ENCODE results near the gene CCDC102B.

DNA sequence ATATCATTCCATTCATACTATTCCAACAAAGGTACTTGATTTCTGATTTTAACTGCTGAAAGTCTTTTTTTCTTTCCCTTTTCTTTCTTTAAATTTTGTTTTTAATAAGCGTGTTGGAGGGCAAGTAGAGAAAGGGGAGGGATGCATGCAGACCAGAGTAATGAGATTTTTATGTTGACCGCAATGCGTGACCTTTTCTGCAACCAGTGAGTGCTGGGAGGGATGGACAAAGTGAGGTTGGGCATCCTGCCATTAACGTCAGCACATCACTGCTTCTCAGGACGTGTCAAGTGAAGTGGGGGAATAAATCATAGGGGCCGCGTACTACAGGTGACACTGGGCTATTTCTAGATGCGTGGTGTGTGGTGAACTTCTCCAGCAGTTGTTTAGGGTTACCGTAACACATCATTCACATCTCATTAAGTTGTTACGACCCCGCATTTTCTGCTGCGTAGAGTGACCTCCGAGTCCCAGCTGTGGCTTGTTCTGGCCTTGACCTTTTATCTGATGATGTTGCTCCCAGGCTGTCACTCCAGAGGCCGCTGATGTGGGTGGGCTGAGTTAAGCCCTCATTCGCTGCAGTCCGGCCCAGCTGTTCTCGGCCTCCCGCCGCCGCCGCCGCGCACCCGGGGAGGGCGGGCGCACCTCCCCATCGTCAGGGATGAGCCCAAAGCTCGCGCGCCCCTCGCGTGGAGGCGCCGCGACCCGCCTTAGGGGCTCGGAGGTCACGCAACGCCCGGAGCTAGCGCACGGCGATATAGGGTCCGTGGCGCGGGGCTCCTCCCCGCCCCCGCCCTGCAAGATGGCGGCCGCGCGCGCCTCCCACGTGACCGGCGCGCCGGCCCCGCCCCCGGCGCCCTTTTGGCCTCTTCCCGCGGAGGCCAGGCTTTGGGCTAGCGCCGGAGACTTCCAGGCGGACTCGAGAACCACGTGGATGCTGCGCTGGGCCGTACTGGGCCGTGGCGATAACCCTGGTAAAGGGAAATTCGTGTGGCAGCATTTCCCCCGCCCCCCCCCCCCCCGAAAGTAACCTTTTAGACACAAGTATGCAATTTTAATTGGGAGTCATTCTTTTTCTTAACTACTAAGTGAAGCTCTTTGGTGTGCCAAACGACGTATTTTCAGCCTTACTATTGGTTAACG lies 3.6 kb downstream of the ZCCHC2 start:
- RRBS, result 2% methylated on average over 28 of the region's 78 CpGs

GRCh38 chr18:62577188-62577845 lies 54.5 kb downstream of the ZCCHC2 start:
- RRBS, result no CpG with 5 or more reads among the region's 8 CpGs

GRCh38 chr18:62584156-62584488 lies 61.3 kb downstream of the ZCCHC2 start:
- RRBS, result 19% methylated on average over 4 of the region's 8 CpGs

DNA sequence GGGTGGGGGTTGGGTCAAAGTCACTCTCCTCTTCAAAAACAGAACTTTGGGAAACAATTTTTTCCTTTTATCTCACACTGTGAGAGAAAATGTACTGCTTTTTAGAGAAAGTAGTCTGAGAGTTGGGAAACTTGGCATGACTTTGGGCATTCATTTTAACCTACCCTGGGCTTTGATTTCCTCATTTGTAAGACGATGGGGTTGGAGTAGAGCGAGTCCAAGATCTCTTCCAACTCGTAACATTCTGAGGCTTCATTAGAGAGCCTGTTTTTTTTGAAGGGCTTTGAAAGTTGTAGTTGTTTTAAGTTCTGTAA lies 8.3 kb downstream of the PHLPP1 start:
- RRBS, result no CpG with 5 or more reads among the region's 3 CpGs

- RRBS, result no CpG with 5 or more reads among the region's 4 CpGs
These were observed 65.9 kb downstream of the PHLPP1 start for GRCh38 chr18:62781195-62781693.

GRCh38 chr18:62881690-62882172 lies 166.4 kb downstream of the PHLPP1 start:
- RRBS, result no CpG with 5 or more reads among the region's 3 CpGs

DNA sequence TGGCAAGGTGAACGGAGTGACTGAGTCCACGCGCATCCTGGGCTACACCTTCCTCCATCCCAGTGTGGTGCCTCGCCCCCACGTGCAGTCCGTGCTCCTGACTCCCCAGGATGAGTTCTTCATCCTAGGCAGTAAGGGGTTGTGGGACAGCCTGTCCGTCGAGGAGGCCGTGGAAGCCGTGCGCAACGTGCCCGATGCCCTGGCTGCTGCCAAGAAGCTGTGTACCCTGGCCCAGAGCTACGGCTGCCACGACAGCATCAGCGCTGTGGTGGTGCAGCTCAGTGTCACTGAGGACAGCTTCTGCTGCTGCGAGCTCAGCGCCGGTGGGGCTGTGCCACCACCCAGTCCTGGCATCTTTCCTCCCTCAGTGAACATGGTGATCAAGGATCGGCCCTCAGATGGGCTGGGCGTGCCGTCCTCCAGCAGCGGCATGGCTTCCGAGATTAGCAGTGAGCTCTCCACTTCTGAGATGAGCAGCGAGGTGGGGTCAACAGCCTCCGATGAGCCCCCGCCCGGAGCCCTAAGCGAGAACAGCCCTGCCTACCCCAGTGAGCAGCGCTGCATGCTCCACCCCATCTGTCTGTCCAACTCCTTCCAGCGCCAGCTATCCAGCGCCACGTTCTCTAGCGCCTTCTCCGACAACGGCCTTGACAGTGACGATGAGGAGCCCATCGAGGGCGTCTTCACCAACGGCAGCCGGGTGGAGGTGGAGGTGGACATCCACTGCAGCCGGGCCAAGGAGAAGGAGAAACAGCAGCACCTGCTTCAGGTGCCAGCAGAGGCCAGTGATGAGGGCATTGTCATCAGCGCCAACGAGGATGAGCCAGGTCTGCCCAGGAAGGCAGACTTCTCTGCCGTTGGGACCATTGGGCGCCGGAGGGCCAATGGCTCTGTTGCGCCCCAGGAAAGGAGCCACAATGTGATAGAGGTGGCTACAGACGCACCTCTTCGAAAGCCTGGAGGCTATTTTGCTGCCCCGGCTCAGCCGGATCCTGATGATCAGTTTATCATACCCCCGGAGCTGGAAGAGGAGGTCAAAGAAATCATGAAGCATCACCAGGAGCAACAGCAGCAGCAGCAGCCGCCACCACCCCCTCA lies 263.3 kb downstream of the PHLPP1 start:
- RRBS, result 92% methylated on average over 2 of the region's 54 CpGs

DNA sequence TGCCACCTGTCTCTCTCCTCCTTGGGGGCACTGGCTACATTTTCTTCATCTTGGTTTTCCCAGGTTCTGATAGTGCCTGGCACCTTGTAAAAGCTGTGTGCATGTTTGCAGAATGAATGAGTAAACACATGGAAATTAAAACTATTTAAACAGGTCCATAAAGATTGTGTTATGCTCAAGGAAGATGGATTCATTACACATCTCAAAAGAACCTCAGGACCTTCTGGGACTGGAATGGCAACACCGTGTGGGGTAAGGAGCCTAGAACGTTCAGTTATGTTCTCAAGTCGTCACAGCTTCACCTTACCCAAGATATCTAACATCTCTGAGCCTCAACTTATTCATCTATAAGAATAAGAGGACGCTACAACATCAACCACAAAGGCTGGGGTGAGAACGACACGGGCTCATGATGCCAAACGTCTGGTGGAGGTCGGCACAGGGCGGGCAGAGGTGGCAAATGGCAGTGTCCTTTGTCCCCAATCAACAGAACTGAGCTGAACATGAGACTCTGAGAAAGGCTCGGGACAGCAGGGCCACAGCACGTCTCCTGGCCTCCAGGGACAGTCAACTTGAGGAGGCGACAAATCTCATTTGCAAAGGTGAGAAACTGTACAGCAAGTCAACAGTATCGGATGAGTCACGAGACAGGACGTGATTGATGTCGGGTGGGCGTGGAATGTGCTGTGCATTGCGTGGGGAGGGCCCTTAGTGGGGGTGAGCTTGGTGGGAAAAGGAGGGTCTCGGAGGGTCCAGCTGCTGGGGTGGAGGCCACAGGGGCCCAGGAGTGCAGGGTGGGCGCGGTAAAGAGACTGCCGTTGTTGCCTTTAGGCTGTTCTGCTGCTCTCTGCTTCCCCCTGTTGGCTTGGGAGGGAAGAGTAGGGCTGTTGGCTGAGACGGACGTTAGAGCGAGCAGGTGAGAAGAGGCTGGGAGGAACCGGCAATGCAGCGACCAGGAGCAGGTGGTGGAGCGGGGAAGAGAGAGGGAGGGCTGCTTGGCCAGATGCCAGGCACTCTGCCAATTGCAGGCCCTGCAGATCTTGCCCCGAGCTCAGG lies 164.5 kb downstream of the BCL2 start:
- RRBS, result no CpG with 5 or more reads among the region's 29 CpGs

GRCh38 chr18:63161008-63161495 lies 158.5 kb downstream of the BCL2 start:
- RRBS, result no CpG with 5 or more reads among the region's 5 CpGs

DNA sequence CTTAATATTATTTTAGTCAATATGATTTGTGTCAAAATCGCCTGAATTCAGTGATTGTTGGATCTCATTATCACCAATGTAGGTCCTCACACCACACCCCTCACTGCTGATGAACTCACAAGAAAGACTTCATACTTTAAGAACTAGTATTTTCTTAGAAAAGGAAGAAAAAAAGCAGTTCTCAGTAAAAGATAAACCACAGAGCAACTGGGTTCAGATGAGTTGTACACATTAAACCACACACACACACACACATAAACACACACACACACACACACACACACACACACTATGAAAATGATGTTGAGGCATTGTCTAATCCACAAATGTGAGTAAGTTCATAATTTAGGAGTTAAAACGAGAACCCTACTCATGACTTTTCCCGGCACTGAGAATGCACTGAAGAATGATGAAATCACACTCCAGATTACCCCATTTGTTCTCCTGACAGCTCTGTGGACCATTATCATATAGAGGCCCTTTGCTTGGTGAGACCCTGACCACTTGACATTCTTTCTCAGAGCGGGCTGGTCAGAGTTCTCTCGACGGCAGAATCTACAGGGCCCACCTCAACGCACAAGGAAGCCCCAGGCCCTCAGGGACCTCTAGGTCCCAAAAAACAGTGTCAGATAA lies 106.2 kb downstream of the BCL2 start:
- RRBS, result no CpG with 5 or more reads among the region's 7 CpGs

- RRBS, result no CpG with 5 or more reads among the region's 4 CpGs
These were observed 47.6 kb downstream of the BCL2 start for GRCh38 chr18:63271887-63272384.

DNA sequence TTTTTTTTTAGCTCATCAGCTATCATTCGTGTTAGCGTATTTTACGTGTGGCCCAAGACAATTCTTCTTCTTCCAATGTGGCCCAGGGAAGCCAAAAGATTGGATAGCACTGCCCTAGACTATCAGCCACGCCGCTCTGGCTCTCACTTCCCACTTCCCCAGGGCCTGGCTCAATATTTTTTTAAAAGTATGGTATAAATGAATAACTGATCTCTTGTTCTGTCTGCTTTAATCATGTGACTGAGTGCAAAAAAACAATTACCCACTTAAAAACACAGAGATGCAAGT lies 12.8 kb downstream of the BCL2 start:
- RRBS, result no CpG with 5 or more reads among the region's 5 CpGs

- RRBS, result no CpG with 5 or more reads among the region's 3 CpGs
These were observed 8.9 kb downstream of the BCL2 start for GRCh38 chr18:63310536-63311161.

DNA sequence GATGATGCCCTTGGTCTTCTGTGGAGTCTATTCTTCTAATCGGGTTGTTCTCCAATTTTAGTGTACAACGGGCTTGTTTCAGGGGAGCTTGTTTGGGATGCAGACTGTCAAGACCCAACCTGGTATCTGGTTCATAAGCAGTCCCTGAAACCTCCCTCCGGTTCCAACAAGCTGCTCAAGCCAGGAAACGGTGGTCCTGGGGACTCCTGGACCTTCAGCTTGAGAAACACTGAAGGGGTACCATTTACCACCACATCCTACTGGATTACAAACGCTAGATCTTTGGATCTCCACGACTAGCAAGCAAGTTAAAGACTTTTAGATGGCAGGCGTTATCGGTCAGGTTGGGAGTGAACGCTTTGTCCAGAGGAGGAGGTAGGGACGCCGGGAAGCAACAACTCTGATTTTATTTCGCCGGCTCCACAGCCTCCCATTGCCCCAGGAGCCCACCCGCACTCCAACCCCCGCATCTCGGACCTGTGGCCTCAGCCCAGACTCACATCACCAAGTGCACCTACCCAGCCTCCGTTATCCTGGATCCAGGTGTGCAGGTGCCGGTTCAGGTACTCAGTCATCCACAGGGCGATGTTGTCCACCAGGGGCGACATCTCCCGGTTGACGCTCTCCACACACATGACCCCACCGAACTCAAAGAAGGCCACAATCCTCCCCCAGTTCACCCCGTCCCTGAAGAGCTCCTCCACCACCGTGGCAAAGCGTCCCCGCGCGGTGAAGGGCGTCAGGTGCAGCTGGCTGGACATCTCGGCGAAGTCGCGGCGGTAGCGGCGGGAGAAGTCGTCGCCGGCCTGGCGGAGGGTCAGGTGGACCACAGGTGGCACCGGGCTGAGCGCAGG lies 1.8 kb downstream of the BCL2 start:
- RRBS, result 21% methylated on average over 5 of the region's 43 CpGs

GRCh38 chr18:63356234-63356743 lies 10.7 kb downstream of the KDSR start:
- RRBS, result no CpG with 5 or more reads among the region's 5 CpGs

- RRBS, result no CpG with 5 or more reads among the region's 3 CpGs
These were observed 5.1 kb upstream of the VPS4B start for GRCh38 chr18:63427416-63427792.

DNA sequence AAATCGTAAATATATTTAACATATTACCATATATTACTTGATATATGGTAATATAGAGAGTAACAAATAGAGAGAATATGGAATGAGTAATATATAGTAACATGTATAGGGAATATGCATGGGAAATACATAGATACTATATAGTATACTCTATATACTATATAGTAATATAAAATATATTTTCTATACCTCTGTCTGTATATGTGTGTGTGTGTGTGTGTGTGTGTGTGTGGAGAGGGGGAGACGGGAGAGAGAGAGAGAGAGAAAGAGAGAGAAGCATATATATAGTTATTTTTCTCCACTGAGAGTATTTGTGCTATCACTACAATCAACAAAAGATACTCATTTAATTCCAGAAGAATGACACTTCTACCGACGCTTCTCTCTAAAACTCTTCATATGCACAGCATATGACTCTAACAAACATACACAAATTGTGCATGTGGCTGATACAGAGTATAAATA lies 295.2 kb upstream of the CDH7 start:
- RRBS, result no CpG with 5 or more reads among the region's 4 CpGs

GRCh38 chr18:68798007-68798475 lies at the start of gene CCDC102B:
CCDC102B (plus strand) TSS chr18:68798080.
- RRBS, result no CpG with 5 or more reads among the region's 2 CpGs

GRCh38 chr18:68840897-68841419 lies 43.1 kb downstream of the CCDC102B start:
- RRBS, result no CpG with 5 or more reads among the region's 4 CpGs

DNA sequence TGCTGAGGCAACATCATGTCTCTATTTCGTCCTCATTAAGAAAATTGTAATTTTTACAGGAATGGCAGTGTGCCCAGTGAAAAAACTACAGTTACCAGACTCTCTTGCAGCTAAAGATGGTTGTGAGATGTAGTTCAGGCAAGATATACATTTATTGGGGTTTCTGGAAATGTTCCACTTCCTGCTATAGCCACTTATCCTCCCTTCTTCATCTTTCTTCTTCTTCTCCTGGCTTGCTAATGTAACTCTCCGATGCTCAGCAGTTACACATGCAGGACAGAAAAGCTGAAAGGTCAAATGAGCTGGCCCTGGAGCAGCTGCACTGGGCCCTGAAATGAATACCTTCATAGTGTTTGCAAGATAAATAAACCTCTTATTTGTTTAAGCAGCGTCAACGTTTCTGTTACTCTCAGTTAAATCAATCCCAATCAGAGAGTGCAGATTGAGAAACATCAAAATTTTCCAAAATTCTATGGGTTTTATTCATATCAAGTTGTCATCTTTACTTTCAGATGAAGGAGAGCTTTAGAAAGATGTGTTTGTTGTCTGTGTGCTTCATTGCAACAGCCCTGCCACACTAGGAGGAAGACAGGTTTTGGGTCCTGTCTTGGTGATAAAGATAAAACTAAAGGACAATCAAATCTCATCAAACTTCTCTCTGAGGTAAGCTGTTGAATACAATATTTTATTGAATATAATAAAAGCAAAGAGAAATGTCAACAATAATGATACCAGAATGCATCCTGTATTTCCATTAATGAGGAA lies 46.2 kb downstream of the SOCS6 start:
- RRBS, result no CpG with 5 or more reads among the region's 4 CpGs